Measurements from ENCODE around the genes RNF208 and MRPL41.

- RRBS: 34% methylated on average over 13 of the region's 51 CpGs
Measured at GRCh38 chr9:137167102-137167829, 2.6 kb downstream of the LRRC26 start.

GRCh38 chr9:137174548-137175193 lies 2.8 kb upstream of the TMEM210 start:
- RRBS: 82% methylated on average over 8 of the region's 35 CpGs

DNA sequence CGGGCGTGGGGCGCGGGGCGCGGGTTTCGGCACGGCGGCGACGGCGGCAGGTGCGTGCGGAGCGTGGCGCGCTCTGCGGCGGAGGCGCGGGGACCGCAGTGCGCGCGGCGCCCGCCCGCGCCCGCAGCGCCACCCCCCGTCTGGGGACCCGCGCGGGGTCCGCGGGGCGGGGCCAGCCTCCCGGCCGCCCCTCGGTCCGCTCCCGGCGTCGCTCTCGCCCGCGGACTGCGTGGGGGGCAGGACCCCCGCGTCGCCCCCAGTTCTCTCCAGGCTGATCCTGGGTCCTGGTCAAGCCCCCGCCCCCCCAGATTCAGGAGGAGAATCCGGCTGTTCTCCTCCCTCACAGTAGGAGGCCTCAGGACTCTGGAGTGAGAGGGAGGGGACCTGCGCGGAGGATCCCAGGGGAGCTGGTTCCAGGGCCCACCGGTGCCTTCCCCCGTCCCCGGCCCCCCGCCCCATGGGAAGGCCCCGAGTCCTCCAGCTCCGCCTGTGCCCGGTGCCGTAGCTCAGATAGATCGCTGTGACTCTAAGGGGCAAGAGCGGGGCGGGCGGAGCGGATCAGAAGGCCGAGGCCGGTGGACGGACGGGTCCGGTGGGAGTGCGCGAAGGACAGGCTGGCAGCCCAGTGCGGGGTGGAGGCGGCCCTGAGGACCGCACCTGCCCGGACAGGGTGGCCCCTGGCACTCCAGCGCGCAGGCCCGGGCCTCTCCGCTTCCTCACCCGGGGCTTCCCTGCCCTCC lies at the start of gene RNF208:
TSS of gene RNF208 (minus strand) at position 75 of the 740 bp plus-strand sequence.
- RRBS: 6% methylated on average over 27 of the region's 85 CpGs

DNA sequence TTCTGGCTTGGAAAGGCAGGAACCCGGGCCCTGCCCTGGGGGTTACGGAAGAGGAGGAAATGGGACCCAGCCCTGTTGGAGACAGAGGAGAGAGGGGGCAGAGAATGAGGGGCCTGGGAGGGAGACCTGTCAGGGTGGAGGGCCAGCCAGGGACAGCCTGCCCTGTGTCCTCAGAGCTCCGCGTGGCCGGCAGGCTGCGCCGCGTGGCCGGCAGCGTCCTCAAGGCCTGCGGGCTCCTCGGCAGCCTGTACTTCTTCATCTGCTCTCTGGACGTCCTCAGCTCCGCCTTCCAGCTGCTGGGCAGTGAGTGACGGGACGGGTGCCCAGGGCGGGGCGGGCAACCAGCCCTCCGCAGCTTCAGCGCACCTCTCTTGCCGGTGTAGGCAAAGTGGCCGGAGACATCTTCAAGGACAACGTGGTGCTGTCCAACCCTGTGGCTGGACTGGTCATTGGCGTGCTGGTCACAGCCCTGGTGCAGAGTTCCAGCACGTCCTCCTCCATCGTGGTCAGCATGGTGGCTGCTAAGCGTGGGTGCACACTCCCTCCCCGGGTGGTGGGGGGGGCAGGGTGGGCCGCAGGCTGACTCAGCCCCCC lies 1.8 kb downstream of the SLC34A3 start:
- RRBS: 64% methylated on average over 3 of the region's 29 CpGs

DNA sequence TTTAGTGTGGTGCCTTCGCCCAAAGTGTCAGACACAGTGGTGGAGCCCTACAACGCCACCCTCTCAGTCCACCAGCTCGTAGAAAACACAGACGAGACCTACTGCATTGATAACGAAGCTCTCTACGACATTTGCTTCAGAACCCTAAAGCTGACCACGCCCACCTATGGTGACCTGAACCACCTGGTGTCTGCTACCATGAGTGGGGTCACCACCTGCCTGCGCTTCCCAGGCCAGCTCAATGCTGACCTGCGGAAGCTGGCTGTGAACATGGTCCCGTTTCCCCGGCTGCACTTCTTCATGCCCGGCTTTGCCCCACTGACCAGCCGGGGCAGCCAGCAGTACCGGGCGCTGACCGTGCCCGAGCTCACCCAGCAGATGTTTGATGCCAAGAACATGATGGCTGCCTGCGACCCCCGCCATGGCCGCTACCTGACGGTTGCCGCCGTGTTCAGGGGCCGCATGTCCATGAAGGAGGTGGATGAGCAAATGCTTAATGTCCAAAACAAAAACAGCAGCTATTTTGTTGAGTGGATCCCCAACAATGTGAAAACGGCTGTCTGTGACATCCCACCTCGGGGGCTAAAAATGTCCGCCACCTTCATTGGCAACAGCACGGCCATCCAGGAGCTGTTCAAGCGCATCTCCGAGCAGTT lies 1.8 kb downstream of the TUBB4B start:
- RRBS: no CpG with 5 or more reads among the region's 30 CpGs

DNA sequence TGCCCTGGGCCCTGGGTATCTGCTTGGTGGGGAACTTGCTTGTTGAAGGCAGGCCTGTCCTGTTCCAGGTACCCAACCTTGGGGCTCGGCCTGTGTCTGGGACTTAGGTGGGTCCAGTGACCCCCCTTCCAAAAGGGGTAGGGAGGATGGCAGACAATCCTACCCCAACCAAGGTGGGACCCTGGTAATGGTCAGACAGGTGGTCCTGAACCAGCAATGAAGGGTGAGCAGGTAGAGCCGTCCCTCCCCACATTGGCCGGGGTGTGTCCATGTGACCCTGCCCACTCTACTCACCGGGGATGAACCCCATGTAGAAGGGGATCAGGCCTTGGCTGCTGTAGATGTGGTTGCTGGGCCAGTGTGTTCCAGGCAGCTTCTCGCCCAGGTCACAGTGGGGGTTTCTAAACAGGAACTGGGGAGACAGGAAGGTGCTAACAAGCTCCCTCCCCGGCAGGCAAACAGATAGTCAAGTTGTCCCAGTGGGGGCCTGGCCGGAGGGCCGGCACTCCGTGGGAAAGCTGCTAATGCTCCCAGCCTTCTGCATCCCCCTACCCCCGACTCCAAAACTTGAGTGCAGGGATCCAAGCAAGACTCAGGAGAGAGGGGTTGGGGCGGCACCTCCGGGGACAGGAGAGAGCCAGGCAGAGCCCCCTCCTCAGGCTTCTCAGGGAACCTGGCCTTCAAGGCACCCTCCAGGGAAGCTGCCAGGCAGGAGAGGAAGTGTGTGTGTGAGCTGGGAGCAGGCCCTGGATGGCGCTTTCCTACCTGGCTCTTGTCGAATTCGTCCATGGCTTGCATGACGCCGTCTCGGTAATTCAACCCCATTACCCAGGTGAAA lies 3.0 kb downstream of the TUBB4B start:
- RRBS: 12% methylated on average over 1 of the region's 18 CpGs

- RRBS: no CpG with 5 or more reads among the region's 13 CpGs
Measured at GRCh38 chr9:137253891-137254480, 1.1 kb upstream of the NELFB start.

GRCh38 chr9:137299557-137300472 lies 2.3 kb downstream of the NRARP start:
- RRBS: no CpG with 5 or more reads among the region's 24 CpGs

DNA sequence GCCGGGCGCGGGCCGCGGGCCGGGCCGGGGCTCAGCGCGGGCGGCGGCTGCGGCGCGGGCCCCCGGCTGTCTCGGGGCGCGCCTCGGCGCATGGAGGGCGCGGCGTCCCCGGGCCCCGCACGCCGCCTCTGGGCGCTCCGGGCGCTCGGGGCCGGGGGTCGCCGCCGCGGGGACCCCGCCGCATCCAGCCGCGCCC lies 238 bp downstream of the NRARP start:
- RRBS: 1% methylated on average over 27 of the region's 40 CpGs

DNA sequence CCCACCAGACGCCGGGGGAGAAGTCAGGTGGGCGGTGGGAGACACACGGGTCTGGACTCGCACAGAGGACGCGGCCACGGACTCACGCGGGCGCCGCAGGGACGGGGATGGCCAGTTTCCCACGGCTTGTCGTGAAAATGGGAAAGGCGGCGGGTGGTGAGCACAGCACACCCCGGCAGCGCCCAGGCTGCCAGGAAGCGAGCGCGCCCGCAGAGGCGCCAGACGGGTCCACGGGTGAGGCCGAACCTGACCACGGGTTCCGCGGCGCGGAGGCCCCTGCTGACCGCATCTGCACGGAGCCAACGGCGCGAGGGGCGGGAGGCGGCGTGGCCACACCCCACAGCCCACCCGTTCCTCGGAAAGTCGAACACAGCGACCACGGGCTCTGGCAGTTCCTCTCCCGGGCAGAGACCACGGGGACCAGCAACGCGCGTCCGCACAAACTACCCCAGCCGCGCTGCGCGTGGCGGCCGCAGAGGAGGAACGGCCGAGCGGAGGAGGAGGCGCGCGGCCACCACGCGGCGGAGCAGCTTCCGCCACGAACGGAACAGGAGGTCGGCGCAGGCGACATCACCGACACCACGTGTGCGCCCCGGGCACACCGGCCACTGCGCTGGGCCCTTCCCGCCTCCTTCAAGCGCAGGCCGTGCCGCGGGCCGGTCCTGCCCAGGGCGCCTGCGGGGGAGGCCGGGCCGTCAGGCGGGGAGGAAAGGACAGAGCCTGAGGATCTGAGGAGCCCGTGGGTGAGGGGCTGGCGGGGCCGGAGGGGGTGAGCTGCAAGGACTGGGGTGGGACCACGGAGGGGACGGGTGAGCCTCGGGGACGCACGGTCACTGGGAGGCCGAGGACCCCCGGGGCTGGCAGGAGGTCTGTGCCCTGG lies 5.6 kb downstream of the EXD3 start:
- RRBS: 21% methylated on average over 20 of the region's 99 CpGs

DNA sequence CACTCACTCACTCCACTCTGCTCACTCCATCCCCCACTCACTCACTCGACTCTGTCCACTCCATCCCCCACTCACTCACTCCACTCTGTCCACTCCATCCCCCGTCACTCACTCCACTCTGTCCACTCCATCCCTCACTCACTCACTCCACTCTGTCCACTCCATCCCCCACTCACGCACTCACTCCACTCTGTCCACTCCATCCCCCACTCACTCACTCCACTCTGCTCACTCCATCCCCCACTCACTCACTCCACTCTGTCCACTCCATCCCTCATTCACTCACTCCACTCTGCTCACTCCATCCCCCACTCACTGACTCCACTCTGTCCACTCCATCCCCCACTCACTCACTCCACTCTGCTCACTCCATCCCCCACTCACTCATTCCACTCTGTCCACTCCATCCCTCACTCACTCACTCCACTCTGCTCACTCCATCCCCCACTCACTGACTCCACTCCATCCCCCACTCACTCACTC lies 32.2 kb downstream of the PNPLA7 start:
- RRBS: no CpG with 5 or more reads among the region's 3 CpGs

- RRBS: 1% methylated on average over 34 of the region's 90 CpGs
Measured at GRCh38 chr9:137551721-137552396, at the start of gene MRPL41. Gene MRPL41, plus strand, starts transcription at chr9:137551879.

DNA sequence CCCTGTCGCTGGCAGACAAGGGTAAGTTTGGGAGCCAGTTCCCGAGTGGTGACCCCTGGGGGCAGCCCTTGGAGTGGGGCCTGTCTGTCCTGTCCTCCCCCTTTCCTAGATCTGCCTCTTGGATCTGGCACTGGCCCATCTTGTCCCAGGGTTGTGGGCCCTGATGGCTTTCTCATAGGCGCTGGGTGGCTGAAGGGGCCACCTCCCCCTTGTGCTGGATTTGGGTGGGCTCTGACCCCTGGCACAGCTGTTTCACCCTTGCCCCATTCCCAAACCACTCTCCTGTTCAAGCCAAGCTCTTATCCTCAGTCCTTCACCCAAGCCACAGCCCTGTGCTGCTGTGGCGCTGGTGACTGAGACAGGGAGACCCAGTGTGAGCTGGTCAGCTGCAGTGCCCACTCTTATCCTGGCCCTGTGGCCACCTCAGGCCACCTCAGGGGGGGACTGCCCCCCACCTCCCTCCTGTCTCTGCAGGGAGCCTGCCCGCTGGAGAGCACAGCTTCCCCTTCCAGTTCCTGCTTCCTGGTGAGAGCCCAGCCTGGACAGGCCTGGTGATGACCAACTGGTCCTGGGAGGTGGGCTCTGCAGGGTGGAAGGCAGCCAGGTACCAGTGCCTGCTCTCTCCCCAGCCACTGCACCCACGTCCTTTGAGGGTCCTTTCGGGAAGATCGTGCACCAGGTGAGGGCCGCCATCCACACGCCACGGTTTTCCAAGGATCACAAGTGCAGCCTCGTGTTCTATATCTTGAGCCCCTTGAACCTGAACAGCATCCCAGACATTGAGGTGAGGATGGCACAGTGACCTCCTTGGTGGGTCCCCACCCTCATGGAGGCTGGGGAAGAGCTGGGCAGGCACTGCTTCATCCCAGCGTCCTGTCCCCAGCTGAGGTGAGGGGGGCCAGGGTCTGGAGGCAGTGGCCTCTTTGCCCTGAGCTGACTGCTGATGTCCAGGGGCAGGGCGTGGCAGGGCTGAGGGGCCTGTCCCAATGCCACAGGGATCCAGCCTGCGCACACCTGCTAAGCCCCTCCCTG lies 5.5 kb upstream of the EHMT1 start:
- RRBS: no CpG with 5 or more reads among the region's 15 CpGs

- RRBS: no CpG with 5 or more reads among the region's 30 CpGs
Measured at GRCh38 chr9:137788572-137788918, 89.0 kb upstream of the CACNA1B start.

- RRBS: no CpG with 5 or more reads among the region's 16 CpGs
Measured at GRCh38 chr9:137919596-137920093, 42.1 kb downstream of the CACNA1B start.

DNA sequence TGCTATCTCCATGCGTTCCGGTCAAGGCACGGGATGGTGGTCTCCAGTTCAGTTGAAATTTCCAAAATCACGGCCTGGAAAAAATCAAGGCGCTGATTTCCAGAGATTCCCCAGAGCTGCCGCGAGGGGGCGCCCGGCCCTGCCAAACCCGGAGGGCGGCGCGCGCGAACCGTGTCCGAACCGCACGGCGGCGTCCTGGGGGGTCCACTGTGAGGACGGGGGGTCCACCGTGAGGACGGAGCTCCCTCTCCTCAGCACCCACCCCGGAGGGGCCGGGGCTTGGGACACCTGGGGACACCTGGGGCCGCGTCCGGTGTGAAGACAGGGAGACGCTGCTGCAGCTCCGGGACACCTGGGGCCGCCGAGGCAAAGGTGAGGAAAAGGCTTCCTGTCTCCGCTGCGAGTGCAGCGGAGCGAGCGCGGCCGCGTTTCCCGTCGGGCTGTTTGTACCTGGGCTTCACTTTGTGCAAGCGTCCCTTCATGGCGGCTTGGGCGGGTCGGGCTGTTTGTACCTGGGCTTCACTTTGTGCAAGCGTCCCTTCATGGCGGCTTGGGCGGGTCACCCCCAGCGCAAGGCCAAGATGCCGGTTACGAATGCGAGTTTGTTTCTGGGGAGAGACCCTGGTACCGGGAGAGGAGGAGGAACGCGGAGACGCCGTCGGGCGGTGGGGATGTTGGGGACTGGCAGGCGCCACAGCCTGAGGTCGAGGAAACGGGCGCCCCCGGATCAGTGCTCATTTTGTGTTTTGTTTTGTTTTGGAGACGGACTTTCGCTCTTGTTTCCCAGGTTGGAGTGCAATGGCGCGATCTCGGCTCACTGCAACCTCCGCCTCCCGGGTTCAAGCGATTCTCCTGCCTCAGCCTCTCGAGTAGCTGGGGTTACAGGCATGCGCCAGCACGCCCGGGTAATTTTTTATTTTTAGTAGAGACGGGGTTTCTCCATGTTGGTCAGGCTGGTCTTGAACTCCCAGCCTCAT lies 272.6 kb downstream of the CACNA1B start:
- RRBS: 0% methylated on average over 3 of the region's 79 CpGs